ENCODE data around the gene POMT1.

DNA sequence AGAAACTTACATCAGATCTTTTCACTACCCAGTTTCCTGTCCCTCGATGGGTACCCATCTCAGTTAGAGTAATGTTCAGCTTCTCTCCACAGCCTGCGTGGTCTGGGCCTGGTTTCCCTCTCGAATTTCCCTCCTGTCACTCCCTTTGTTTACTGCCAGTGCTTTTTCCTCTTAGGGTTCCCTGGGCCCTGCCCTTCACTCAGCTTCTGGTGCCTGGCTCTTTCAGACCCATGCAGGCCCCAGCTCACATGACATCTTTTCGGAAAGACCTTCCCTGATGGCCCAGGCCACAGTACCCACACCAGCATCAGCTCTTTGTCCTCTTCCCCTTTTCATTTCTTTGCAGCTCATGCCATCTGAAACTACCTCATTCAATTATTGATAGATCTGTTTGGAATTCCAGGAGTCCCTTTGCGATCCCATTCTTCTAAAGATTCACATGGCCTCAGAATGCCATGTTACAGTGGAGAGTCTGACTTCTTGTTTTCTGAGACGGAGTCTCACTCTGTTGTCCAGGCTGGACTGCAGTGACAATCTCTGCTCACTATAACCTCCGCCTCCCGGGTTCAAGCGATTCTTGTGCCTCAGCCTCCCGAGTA, 68.1 kb upstream of the ABL1 start:
- PRO-cap: no peak
CAGE:
- cytosol, long polyA minus RNA: no peak
- cytosol, long polyA plus RNA: no peak
- long polyA plus RNA: no peak
- nucleus, long polyA minus RNA: no peak
- nucleus, long polyA plus RNA: no peak

GRCh38 chr9:130860570-130861398, 25.7 kb downstream of the ABL1 start:
- PRO-cap: bidirectional peak, plus-strand start at chr9:130861122, minus-strand start at chr9:130860927
CAGE:
- cytosol, long polyA minus RNA: no peak
- cytosol, long polyA plus RNA: no peak
- long polyA plus RNA: no peak
- nucleus, long polyA minus RNA: no peak
- nucleus, long polyA plus RNA: no peak

DNA sequence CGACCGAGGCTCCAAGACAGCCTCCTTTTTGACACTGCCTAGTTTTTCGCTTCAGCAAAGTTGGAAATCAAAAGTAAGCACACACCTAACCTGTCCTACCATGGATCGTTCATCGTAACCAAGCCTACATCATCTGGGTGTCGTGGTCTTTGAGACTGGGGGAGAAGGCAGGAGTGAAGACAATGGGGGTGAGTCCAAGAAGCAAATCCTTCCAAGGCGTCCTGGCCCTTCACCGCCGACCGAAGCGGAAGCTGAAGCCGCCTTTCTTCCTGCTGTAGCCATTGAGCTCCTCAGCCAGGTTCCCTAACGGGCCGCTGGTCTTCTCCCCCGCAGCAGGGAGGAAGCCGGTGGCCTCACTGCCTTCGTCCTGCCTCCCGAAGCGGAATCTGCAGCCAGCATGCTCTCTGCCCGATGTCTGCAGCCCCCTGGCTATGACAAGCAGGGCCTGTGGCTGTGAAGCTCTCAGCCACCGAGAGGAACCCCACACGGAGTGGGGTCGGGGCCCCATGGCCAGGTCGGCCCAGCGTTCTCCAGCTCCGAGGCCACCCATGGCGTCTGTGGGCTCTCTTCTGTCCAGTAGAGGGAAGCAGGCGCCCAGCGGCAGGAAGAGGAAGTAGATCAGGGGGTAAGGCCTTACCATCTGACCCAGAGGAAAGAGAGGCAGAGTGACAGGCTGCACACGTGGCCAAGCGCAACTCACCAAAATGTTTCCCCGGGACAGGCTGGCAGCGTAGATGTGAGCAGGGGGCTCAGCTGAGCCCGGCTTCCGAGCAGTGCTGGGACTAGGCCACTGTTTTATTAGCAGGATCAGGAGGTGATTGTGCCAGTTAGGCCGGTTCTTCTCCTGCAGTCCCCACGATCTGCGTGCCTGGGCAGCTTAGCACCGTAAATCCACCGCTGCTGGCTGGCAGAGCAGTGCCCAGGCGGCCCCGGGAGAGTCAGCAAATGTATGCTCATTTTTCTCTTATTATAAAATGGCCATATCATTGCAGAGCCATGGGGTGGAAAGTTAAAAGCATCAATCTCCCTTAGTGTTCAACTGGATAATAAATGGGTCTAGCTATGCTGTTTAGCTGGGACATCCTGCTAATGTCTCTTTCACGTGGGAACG, 3.1 kb downstream of the QRFP start:
- PRO-cap: no peak
CAGE:
- cytosol, long polyA minus RNA: no peak
- cytosol, long polyA plus RNA: no peak
- long polyA plus RNA: no peak
- nucleus, long polyA minus RNA: no peak
- nucleus, long polyA plus RNA: no peak

- PRO-cap: no peak
CAGE:
- cytosol, long polyA minus RNA: no peak
- cytosol, long polyA plus RNA: no peak
- long polyA plus RNA: no peak
- nucleus, long polyA minus RNA: no peak
- nucleus, long polyA plus RNA: no peak
These were observed 2.6 kb downstream of the FIBCD1 start for GRCh38 chr9:130936063-130937186.

DNA sequence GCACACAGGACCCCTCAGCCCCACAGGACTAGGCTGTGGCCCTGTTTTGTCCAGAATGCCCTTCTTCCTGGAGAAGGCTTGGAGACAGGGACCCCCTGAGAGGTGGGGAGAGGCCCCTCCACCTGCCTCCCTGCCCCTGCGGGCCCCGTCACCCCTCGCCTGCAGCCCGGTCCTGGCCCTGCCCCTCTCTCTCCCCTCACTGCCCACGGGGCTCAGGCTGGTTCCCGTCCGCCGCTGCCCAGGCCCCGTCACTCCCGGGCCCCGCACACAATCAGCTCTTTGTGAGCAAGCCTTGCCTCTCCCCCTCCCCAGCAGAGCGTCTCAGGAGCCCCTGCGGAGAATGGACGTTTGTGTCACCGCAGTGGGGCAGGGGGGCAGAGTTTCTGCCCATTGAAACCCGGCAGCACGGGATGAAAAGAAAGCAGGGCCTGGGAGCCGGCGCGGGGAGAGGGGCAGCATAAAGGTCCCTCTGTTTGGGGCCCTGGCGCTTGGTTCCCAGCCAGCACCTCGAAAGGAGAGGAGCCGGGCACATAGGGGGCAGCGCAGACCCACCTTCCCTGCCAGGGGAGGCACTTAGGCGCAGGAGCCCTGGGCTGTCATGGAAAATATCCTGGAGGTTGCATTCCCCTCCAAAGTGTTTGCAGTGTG, 13.5 kb upstream of the NUP214 start:
- PRO-cap: no peak
CAGE:
- cytosol, long polyA minus RNA: no peak
- cytosol, long polyA plus RNA: no peak
- long polyA plus RNA: no peak
- nucleus, long polyA minus RNA: no peak
- nucleus, long polyA plus RNA: no peak

DNA sequence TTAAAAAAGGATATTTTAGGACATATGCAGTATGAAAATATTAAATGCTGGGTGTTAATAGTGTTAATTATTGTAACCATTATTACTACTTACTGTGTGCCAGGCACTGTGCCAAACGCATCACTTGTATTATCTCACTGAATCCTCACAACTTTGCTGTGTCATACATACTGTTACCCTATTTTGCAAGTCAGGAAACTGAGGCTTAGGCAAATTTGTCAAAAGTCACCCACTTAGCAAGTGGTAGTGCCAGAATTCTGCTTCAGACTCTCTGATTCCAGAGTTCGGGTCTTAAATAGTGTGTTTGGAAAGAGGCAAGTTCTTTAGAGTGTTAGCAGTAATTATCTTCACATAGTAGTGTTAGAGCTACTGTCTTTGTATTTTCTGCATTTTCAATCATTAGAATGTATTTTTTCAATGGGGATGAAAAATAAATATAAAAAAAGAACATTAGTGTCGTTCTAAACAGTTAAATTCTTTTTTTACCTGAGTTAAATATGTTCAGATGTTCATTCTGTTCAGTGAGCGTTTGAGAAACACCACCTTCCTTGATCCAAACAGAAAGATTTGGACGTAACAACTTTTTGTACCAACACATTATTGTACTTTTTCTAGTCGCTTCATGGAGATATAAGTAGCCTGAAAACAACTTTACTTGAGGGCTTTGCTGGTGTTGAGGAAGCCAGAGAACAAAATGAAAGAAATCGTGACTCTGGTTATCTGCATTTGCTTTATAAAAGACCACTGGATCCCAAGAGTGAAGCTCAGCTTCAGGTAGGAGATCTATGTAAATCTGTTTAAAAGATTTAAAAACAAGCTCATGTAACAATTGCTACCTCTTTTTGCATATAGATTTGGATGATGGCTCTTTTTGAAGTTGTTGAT, 26.0 kb downstream of the NUP214 start:
- PRO-cap: no peak
CAGE:
- cytosol, long polyA minus RNA: no peak
- cytosol, long polyA plus RNA: no peak
- long polyA plus RNA: no peak
- nucleus, long polyA minus RNA: no peak
- nucleus, long polyA plus RNA: no peak

DNA sequence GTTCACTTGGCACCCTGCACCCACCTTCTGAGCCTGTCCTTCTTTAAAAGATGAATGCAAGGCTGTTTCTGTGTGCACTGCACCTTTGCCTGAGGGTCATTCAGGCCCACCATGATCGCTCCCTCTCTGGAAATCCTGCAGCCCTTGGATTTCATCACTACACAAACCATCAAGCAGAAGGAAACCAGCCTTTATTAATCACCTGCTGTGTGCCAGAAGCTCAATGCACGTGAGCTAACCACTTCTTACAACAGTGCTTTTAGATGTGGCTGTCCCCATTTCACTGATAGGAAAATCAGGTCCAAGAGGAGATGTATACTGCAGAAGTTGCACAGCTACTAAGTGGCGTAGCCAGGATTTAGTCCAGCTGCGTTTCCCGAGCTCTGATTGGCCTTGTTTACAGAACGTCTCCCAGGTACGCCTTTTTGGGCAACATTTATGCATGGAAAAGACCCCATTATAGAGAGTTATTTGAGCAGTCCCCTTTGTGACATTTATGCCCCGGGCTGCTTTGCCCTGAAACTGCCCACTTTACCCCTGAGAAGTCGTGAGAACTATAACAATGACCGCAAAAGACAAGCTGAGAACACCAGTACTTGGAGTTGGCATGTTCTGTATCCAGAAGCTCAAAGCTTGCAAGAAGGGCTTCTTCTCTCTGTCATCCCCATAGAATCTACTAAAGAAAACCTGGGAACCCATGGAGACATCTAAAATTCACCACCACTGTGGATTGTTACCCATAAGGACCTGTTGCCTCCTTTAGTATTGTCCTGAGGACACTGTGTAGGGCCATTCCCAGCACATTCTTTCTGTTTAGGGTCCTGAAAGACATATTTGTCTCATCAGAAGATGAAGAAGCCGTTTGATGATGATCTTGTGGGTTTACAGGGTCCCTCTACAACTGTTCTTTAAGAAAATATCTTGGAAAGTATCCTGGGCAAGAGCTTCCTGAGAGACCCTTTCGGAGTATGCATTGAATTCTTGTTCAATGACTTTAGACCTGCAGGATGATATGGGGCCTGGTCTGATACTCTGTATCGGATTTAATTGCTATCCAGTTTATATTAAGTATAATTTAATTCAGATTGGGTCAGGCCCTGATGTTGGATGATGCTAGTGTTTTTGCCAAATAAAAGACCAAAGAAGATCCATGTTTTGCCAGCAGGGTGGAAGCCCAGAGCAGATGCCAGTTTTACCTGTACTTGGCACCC, 57.0 kb downstream of the FAM78A start:
- PRO-cap: no peak
CAGE:
- cytosol, long polyA minus RNA: no peak
- cytosol, long polyA plus RNA: no peak
- long polyA plus RNA: no peak
- nucleus, long polyA minus RNA: no peak
- nucleus, long polyA plus RNA: no peak

GRCh38 chr9:131253912-131254525, 22.3 kb downstream of the FAM78A start:
- PRO-cap: no peak
CAGE:
- cytosol, long polyA minus RNA: no peak
- cytosol, long polyA plus RNA: no peak
- long polyA plus RNA: no peak
- nucleus, long polyA minus RNA: no peak
- nucleus, long polyA plus RNA: no peak

DNA sequence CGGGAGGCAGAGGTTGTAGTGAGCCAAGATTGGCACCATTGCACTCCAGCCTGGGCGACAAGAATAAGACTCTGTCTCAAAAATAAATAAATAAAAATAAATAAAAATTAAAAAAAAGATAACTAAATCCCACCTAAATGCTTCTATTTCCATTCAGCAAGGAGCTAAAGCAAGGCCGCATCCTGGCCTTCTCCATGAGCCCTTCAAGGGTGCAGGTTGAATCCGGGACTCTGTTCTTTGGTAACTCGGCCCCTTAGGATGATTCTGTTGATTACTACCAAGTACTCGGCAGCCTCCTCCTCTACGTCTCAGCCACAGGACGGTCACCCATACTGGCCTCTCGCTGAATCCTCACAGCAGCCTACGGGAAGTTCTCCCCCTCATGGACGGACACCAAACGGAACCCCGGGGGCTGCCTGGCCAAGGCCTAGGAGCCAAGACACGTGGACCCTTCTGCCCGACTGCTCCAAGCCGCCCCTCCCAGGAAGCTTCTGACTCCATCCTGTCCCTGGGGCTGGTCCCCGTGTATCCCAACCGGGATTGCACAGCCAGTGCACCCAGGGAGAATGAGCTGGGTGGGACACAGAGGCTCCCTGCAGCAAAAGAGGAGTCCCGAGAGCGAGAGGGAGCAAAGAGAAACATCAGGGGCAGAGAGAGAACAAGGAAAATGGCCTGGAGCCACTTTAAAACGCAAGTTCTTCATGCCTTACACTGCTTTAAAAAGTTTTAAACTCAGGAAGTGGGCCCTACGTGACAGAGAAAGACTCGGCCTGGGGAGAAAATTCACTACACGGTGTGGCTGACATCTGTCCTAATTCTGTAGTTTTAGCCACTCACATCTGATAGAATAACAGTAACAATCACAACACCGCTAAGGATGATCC, 3.2 kb downstream of the FAM78A start:
- PRO-cap: bidirectional peak, plus-strand start at position 551 of the sequence, minus-strand start at position 334 of the sequence
CAGE:
- cytosol, long polyA minus RNA: no peak
- cytosol, long polyA plus RNA: no peak
- long polyA plus RNA: no peak
- nucleus, long polyA minus RNA: start-site peak on the plus strand centred at position 548 of the sequence, 7 bp wide, 6 reads
- nucleus, long polyA plus RNA: no peak

GRCh38 chr9:131275836-131276407, 388 bp downstream of the FAM78A start:
- PRO-cap: bidirectional peak, plus-strand start at chr9:131276178, minus-strand start at chr9:131275891
CAGE:
- cytosol, long polyA minus RNA: no peak
- cytosol, long polyA plus RNA: no peak
- long polyA plus RNA: no peak
- nucleus, long polyA minus RNA: start-site peak on the plus strand at chr9:131276001-131276052, 21 reads
- nucleus, long polyA plus RNA: no peak

- PRO-cap: no peak
CAGE:
- cytosol, long polyA minus RNA: no peak
- cytosol, long polyA plus RNA: no peak
- long polyA plus RNA: no peak
- nucleus, long polyA minus RNA: no peak
- nucleus, long polyA plus RNA: no peak
These were observed 16.2 kb downstream of the PRRC2B start for GRCh38 chr9:131409855-131410755.

DNA sequence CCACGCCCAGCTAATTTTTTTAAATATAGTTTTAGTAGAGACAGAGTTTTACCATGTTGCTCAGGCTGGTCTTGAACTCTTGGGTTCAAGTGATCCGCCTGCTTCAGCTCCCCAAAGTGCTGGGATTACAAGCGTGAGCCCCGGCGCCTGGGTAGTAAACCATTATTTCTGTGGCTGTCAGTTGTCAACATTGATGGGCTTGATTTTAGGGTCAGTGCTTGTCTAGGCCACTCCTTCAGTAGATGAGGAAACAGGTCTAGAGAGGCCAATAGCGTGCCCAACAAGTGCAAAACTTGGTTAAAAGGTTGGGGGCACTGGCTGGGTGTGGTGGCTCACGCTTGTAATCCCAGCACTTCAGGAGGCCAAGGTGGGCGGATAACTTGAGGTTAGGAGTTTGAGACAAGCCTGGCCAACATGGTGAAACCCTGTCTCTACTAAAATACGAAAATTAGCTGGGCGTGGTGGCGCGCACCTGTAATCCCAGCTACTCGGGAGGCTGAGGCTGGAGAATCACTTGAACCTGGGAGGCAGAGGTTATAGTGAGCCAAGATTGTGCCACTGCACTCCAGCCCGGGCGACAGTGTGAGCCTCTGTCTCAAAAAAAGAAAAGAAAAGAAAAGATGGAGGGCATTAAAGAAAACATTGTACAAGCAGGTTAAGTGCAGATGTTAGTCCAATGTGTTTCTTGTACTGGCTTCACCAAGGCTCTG, 30.4 kb downstream of the PRRC2B start:
- PRO-cap: no peak
CAGE:
- cytosol, long polyA minus RNA: no peak
- cytosol, long polyA plus RNA: no peak
- long polyA plus RNA: no peak
- nucleus, long polyA minus RNA: no peak
- nucleus, long polyA plus RNA: no peak

GRCh38 chr9:131496076-131497108, 6.3 kb upstream of the POMT1 start:
- PRO-cap: no peak
CAGE:
- cytosol, long polyA minus RNA: no peak
- cytosol, long polyA plus RNA: no peak
- long polyA plus RNA: no peak
- nucleus, long polyA minus RNA: no peak
- nucleus, long polyA plus RNA: start-site peak on the plus strand at chr9:131496629-131496640, 72 and 98 reads in 2 replicates; start-site peak on the plus strand at chr9:131496905-131496909, 47 and 44 reads in 2 replicates

GRCh38 chr9:131502495-131503741, at the start of gene POMT1:
Gene POMT1, plus strand, starts transcription at chr9:131502918.
- PRO-cap: bidirectional peak, plus-strand start at chr9:131502944, minus-strand start at chr9:131502864
CAGE:
- cytosol, long polyA minus RNA: start-site peak on the plus strand at chr9:131502944-131503016, 66 reads
- cytosol, long polyA plus RNA: start-site peak on the plus strand at chr9:131502936-131503016, 208 and 250 reads in 2 replicates
- long polyA plus RNA: start-site peak on the plus strand at chr9:131502918-131503016, 454 and 129 reads in 2 replicates
- nucleus, long polyA minus RNA: no peak
- nucleus, long polyA plus RNA: start-site peak on the plus strand at chr9:131502917-131503016, 497 and 568 reads in 2 replicates

- PRO-cap: no peak
CAGE:
- cytosol, long polyA minus RNA: no peak
- cytosol, long polyA plus RNA: no peak
- long polyA plus RNA: no peak
- nucleus, long polyA minus RNA: no peak
- nucleus, long polyA plus RNA: no peak
These were observed 1.2 kb downstream of the UCK1 start for GRCh38 chr9:131529658-131530406.

- PRO-cap: no peak
CAGE:
- cytosol, long polyA minus RNA: no peak
- cytosol, long polyA plus RNA: no peak
- long polyA plus RNA: no peak
- nucleus, long polyA minus RNA: no peak
- nucleus, long polyA plus RNA: no peak
These were observed 78.7 kb downstream of the PRRT1B start for GRCh38 chr9:131623883-131624632.

DNA sequence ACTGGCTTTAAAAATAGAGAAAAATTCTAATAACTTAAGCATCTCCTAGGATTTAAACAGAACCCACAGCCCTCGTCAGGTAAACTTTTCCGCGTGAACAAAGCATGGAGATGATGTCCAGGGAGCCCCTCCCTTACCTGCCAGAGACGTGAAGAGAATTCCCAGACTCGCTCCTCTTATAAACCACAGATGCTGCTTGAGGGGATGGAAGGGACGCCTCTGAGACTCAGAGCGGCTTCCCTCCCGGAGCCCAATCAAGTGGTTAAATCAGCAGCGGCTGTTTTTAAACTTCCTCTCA, 71.9 kb downstream of the RAPGEF1 start:
- PRO-cap: no peak
CAGE:
- cytosol, long polyA minus RNA: no peak
- cytosol, long polyA plus RNA: no peak
- long polyA plus RNA: no peak
- nucleus, long polyA minus RNA: no peak
- nucleus, long polyA plus RNA: no peak

- PRO-cap: no peak
CAGE:
- cytosol, long polyA minus RNA: no peak
- cytosol, long polyA plus RNA: no peak
- long polyA plus RNA: no peak
- nucleus, long polyA minus RNA: no peak
- nucleus, long polyA plus RNA: no peak
These were observed 69.7 kb downstream of the RAPGEF1 start for GRCh38 chr9:131669860-131670952.

DNA sequence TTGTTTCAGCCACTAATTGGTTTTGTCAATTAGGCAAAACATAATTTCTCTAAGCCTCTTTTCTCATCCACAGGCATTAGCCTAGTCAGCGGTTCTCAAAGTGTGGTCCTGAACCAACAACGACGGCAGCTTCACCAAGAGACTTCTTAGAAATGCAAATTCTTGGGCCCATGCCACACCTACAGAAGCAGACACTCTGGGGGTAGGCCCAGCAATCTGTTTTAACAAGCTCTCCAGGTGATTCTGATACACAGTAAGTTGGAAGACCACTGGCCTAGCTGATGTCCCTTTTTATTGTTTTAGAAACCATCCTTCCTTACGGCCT, 63.2 kb downstream of the RAPGEF1 start:
- PRO-cap: no peak
CAGE:
- cytosol, long polyA minus RNA: no peak
- cytosol, long polyA plus RNA: no peak
- long polyA plus RNA: no peak
- nucleus, long polyA minus RNA: no peak
- nucleus, long polyA plus RNA: no peak

GRCh38 chr9:131681466-131682232, 58.2 kb downstream of the RAPGEF1 start:
- PRO-cap: no peak
CAGE:
- cytosol, long polyA minus RNA: no peak
- cytosol, long polyA plus RNA: no peak
- long polyA plus RNA: no peak
- nucleus, long polyA minus RNA: no peak
- nucleus, long polyA plus RNA: no peak